Omental fat pad (tissue), 4 donors: ENCODE measurements around the gene NRG4.

- PRO-cap = no peak
- RAMPAGE, long total RNA, 4 experiments = no peak in any of the 4 experiments
Observed at GRCh38 chr15:74958058-74959017, 1.8 kb upstream of the RPP25 start.

DNA sequence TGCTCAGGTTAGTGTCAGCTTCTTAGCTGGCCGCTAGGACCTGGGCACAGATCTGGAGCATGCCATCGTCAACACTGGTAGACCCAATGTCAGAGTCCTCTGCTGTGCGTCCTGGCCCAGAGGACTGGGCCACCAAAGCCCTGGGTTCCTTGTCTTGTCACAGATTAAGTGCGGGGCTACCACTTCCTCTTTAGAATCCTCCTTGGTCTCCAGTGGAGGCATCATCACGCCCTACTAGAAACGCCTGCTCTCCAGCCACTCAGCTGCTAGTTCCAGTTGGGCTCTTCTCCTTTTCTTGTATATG, 11.2 kb downstream of the PPCDC start:
- PRO-cap = no peak
- RAMPAGE, long total RNA, 4 experiments = no peak in any of the 4 experiments

DNA sequence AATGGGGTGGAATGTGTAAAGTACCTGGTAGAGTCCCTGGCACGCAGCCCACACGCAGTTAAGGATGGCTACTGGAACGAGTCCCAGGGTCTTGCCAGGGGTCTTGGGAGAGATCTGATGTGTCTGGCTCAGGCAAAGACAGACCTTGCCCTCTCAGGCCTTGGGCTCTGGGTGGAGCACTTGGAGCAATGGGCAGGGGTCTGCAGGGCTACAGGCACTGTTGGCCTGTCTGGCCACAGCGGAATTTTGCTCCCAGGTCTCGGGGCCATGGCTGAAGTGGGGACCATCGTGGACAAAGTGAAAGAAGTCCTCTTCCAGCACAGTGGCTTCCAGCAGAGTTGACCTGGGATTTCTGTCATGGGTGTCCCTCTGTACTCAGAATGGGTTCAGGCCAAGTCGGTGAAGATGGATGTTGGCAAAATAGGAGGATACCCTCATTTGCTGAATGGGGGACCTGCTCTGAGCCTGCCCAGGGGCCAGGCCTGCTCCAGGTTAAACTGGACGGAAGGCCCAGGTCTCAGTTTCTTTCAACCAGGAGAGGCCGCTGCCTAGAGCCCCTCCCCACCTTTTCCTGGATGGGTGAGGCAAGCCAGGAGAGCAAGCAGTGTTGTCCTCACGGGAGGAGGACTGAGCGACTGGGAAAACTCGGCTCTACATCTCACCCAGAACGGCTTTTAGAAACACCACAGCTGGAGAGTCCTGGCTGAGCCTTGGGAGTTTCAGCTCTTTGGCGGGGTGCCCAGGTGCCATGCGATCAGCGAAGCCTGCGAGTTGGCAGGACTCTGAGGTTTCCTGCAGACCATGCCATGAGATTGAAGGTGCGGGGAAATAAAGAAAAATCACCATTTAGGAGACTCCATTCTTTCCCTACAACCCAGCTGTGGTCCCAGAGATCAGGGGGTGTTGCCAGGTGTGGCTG, 25.8 kb downstream of the PPCDC start:
- PRO-cap = no peak
- RAMPAGE, long total RNA, 4 experiments = no peak in any of the 4 experiments

- PRO-cap = no peak
- RAMPAGE, long total RNA, 4 experiments = no peak in any of the 4 experiments
Observed at GRCh38 chr15:75051318-75051947, 28.0 kb downstream of the PPCDC start.

GRCh38 chr15:75065114-75065963, 41.9 kb downstream of the PPCDC start:
- PRO-cap = no peak
- RAMPAGE, long total RNA, 4 experiments = no peak in any of the 4 experiments

GRCh38 chr15:75071923-75072320, 48.5 kb downstream of the PPCDC start:
- PRO-cap = no peak
- RAMPAGE, long total RNA, 4 experiments = start-site peak on the plus strand in 1 of 4 experiments, at chr15:75072073-75072180 at its widest, 5 reads per replicate

GRCh38 chr15:75156578-75157197, 45.0 kb upstream of the C15orf39 start:
- PRO-cap = no peak
- RAMPAGE, long total RNA, 4 experiments = no peak in any of the 4 experiments

- PRO-cap = unidirectional peak, minus-strand start at chr15:75455808
- RAMPAGE, long total RNA, 4 experiments = start-site peak on the plus strand in 1 of 4 experiments, at chr15:75456073-75456160 at its widest, 5 reads per replicate; start-site peak on the minus strand in 3 of 4 experiments, at chr15:75455756-75455839 at its widest, 15 to 35 reads per replicate
Observed at GRCh38 chr15:75455694-75456512, 4.4 kb upstream of the SIN3A start.

- PRO-cap = no peak
- RAMPAGE, long total RNA, 4 experiments = no peak in any of the 4 experiments
Observed at GRCh38 chr15:75703905-75704141, 8.8 kb downstream of the CSPG4 start.

- PRO-cap = no peak
- RAMPAGE, long total RNA, 4 experiments = no peak in any of the 4 experiments
Observed at GRCh38 chr15:75709396-75709965, 3.2 kb downstream of the CSPG4 start.

GRCh38 chr15:75710099-75710801, 2.4 kb downstream of the CSPG4 start:
- PRO-cap = no peak
- RAMPAGE, long total RNA, 4 experiments = no peak in any of the 4 experiments

- PRO-cap = no peak
- RAMPAGE, long total RNA, 4 experiments = no peak in any of the 4 experiments
Observed at GRCh38 chr15:75738052-75738413, 14.2 kb downstream of the ODF3L1 start.

- PRO-cap = no peak
- RAMPAGE, long total RNA, 4 experiments = start-site peak on the minus strand in 2 of 4 experiments, at chr15:76012133-76012427 at its widest, 9 to 14 reads per replicate
Observed at GRCh38 chr15:76011819-76012494, at the start of gene NRG4. TSS of gene NRG4 (minus strand) at chr15:76012424.

GRCh38 chr15:76140456-76140688, 80.6 kb downstream of the TMEM266 start:
- PRO-cap = no peak
- RAMPAGE, long total RNA, 4 experiments = no peak in any of the 4 experiments

- PRO-cap = no peak
- RAMPAGE, long total RNA, 4 experiments = no peak in any of the 4 experiments
Observed at GRCh38 chr15:76161177-76161619, 101.4 kb downstream of the TMEM266 start.

- PRO-cap = no peak
- RAMPAGE, long total RNA, 4 experiments = no peak in any of the 4 experiments
Observed at GRCh38 chr15:76177709-76178233, 118.0 kb downstream of the TMEM266 start.

- PRO-cap = no peak
- RAMPAGE, long total RNA, 4 experiments = start-site peak on the minus strand in 1 of 4 experiments, at chr15:76425488-76425510 at its widest, 5 reads per replicate
Observed at GRCh38 chr15:76424975-76425973, 88.7 kb downstream of the ISL2 start.

GRCh38 chr15:76607670-76608135, 271.1 kb downstream of the ISL2 start:
- PRO-cap = no peak
- RAMPAGE, long total RNA, 4 experiments = no peak in any of the 4 experiments

- PRO-cap = no peak
- RAMPAGE, long total RNA, 4 experiments = no peak in any of the 4 experiments
Observed at GRCh38 chr15:76998678-76999169, 3.8 kb downstream of the PSTPIP1 start.

GRCh38 chr15:77012834-77013213, 17.9 kb downstream of the PSTPIP1 start:
- PRO-cap = no peak
- RAMPAGE, long total RNA, 4 experiments = no peak in any of the 4 experiments